Right cardiac atrium (tissue), 1 donor: ENCODE data around the gene VPS41.

- PRO-cap, result no peak
Observed at GRCh38 chr7:36789674-36790018, 65.4 kb upstream of the AOAH start.

GRCh38 chr7:36863904-36864429 is 139.7 kb upstream of the AOAH start:
- PRO-cap, result no peak

GRCh38 chr7:36967298-36967867 is 243.1 kb upstream of the AOAH start:
- PRO-cap, result no peak

- PRO-cap, result no peak
Observed at GRCh38 chr7:37089850-37090451, 358.7 kb downstream of the ELMO1 start.

DNA sequence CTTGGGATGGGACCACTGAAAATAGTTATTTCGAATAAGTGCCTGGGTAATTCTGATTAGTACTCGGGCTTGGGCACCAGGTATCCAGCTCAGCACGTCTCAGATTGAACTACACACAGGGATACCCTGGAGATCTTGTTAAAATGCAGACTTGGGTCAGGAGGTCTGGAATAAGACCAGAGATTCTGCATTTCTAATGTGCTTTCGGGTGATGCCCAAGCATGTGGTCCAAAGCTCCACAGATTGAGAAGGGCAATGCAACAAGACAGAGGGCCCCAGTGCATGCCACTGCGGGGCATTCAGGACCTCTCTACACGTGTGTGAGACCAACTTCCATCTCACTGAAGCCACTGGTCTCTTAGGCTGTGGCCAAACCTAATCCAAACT is 107.7 kb downstream of the ELMO1 start:
- PRO-cap, result no peak

GRCh38 chr7:37444846-37445784 is 3.5 kb downstream of the ELMO1 start:
- PRO-cap, result no peak

GRCh38 chr7:37531242-37531687 is 82.6 kb upstream of the ELMO1 start:
- PRO-cap, result no peak

- PRO-cap, result no peak
Observed at GRCh38 chr7:38245480-38245906, 67.4 kb downstream of the STARD3NL start.

DNA sequence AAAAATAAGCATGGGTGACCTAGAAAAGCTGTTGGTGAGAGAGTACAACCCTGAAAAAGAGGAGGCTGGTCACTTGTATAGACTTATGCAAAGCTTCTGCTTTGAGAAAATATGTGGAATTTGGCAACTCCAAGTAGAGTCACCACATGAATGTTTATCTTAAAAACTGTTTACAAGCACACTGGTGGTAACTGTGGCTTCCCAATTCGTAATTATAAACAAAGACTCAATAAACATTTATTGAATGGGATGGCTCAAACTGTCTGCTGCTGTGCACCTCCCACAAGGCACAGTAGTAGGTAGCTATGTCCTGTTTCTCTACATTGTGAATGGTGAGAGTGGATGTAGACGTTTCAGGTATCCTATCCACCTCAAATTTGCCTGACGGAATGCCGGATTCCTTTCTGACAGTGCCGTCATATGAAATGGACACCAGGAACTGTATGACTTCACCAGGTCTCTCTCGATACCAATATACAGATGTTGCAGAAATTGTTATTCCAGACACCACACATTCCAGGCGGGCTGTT is 138.8 kb downstream of the STARD3NL start:
- PRO-cap, result no peak

DNA sequence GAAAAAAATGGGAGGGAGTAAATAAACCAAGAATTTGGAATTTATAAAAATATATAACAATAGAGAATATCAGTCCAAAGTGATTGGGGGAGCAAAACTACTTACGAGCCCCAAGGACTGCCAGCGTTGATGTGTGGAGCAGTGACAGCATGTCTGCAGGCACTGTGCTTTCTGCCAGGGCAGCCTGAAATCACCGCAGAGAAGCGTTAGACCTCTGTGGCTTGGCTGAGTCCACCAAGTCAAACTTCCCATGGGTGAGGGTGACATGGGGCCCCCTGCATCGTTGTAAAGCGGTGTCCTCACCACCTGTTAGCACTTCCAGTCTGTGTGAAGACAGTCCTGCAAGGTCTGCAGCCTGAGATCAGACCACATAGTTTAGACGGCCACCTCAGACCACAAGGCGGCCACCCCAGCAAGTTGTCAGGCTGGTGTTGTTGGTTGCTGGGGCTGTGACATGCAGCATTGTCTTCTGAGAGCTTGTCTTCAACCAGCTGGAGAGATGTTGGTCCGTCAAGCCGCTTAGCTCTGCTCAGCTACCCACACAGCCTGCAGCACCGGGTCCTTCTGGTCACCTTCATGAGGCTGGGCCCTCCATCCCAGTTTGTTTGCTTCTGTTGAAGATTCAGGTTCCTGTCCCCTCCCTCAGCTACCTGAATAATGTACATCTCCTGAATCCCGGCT is 139.4 kb downstream of the STARD3NL start:
- PRO-cap, result no peak

DNA sequence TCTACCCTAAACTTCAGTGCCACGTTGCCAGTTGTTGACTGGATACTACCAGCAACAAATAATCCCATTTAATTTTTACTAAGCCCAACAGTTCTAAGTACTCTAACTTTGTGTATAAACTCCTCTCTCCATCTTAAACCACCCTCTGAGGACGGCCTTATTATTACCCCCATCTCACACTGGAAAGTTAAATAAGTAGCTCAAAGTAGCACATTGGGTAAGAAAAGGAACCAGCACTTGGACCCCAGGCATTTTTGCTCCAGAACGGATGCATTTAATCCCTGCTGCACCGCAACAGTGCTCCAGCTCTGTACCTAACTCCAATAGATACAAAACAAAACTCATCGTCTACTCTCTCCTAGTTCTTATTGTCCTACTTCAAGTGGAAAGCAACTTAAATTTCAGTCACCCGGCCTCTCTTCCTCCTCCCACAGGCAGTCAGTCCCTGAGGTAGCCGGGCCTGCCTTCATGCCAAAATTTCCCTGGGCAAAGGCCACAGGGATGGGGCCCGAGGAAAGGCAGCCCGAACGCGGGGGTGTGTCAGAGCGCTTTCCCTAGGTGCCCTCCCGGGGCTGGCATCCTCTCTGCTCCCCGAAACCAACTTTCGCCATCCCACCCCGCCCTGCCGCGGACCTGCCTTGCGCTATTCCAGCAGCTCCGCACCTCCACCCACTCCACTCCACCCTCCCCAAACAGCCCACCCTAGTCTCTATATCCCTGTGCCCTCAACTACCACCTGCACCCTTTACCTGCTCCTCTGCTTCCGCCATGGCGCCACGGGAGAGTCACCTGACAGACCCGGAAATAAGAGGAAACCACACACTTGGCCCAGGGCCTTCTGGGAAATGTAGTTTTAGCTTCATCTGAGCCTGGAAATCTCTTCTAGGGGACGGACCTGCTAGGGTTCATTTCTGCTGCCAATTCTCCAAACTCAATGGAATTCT is at the start of gene VPS41:
VPS41 (minus strand) TSS at position 787 of the 944 bp plus-strand sequence.
- PRO-cap, result unidirectional peak, minus-strand start at position 778 of the sequence

DNA sequence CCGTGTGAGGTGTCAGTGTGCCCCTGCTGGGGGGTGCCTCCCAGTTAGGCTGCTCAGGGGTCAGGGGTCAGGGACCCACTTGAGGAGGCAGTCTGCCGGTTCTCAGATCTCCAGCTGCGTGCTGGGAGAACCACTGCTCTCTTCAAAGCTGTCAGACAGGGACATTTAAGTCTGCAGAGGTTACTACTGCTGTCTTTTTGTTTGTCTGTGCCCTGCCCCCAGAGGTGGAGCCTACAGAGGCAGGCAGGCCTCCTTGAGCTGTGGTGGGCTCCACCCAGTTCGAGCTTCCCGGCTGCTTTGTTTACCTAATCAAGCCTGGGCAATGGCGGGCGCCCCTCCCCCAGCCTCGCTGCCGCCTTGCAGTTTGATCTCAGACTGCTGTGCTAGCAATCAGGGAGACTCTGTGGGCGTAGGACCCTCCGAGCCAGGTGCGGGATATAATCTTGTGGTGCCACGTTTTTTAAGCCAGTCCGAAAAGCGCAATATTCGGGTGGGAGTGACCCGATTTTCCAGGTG is 35.1 kb downstream of the POU6F2 start:
- PRO-cap, result no peak

DNA sequence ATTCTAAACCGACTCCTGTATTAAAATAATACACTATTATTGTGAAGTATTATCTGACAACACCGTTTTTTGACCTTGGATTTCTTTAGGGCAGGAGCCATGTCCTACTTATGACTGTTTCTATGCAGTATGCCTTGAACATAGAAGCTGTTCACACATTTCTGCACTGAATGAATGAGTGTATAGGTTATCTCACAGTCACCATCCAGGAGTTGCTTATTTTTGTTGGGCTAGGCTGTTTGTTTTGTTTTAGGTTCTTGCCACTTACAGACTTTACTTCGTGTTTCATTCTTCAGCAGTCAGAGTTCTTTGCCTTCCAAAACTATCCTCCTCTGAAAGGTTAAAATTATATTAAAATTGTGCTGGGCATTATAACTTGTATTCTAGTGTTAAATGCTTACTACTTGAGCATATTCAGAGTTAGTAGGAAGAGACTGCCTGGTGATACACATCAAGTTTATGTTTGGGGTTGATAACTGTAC is 1.6 kb downstream of the RALA start:
- PRO-cap, result no peak

DNA sequence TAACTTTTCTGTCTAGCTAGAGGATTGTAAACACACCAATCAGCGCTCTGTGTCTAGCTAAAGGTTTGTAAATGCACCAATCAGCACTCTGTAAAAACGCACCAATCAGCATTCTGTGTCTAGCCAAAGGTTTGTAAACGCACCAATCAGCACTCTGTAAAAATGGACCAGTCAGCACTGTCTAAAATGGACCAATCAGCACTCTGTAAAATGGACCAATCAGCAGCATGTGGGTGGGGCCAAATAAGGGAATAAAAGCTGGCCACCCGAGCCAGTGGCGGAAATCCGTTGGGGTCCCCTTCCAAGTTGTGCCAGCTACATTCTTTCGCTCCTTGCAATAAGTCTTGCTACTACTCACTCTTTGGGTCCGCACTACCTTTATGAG is 83.8 kb downstream of the SUGCT start:
- PRO-cap, result no peak

DNA sequence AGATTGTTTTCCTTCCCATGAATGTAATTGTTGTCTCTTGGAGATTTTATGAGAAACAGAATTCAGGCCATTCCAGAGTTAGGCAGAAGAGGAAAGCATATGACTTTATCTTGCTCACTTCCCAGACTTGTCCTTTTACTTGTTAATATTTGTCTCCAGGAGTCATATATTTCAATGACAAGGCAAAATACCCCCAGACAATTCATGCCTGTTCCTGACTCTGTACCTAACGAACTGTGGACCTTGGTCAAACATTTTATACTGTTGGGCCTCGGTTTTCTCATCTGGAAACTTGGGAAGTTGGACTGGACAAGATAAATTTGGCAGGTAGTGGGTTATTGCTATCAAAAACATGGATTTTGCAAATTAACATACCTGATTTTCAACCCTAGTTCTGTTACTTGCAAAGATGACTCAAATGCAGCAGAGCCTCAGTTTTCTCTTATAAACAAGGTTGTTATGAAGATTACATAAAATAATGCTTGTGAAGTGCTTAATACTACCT is 674.0 kb downstream of the SUGCT start:
- PRO-cap, result no peak

- PRO-cap, result no peak
Observed at GRCh38 chr7:40899877-40900410, 765.1 kb downstream of the SUGCT start.

DNA sequence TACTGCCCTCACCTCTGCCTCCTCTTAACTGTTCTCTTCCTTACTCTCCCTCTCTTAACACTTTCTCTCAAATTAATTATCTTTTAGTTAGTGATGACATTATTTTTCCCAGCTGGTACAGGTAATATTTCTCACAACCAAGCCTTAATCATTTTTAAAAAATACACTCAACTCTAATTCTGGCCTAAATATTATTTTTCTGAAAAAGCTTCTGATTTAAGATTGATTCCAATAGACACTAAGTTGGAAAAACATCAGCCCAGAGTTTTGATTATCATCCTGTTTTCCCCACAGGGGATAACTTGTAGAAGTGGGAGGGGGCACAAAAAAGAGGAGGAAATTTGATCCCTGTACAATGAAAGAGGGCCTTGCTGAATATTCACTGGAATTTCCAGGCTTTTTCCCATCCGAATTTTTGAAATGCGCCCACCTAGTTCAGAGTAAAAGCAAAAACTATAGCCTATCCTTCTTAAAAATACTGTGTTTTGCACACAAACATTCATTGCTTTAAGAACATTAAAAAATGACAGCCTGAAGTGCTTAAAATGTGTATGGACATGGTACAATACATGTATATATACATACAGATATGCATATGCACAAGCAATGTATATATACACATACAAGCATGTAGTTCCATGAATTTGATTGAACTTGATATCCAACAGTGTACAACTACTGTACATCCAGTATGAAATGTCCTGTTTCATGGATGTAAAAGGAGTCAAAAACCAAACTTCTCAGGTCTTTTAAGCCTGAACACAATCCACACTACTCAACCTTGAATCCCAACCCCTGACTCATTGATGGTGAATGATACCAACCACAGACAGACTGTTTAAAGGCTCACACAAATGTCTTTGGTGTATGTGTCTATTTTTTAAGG is 15.0 kb downstream of the INHBA start:
- PRO-cap, result no peak

- PRO-cap, result no peak
Observed at GRCh38 chr7:42235466-42236129, 1.4 kb downstream of the GLI3 start.

GRCh38 chr7:42237777-42238371 is 865 bp upstream of the GLI3 start:
- PRO-cap, result bidirectional peak, plus-strand start at chr7:42238139, minus-strand start at chr7:42237981

DNA sequence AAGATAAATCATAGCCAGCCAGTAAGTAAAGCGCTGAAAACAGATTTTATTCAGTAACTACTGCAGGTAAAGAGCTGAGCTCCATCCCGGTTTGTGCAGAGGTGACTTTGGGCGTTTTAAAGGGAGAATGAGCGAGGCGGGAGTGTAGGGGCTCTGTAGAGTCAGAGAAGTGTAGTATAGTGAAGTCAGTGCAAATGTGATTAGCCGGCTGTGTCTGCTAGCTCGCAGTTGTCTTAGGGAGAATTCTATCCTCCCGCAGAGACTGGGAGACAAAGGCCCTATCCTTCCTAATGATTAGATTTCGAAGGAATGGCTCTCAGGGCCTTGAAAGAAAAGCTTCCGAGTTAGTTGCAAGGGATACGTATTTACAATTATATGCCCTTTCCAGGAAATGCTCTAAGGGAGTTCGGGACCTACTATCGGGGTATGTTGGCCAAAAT is 615 bp downstream of the MRPL32 start:
- PRO-cap, result no peak